ENCODE data around the genes FOCAD, IFNA7, IFNA16 and IFNE.

GRCh38 chr9:20297479-20298023 is 324.7 kb downstream of the MLLT3 start:
- PRO-cap: no peak

- PRO-cap: no peak
Observed at GRCh38 chr9:20574799-20575406, 47.4 kb downstream of the MLLT3 start.

DNA sequence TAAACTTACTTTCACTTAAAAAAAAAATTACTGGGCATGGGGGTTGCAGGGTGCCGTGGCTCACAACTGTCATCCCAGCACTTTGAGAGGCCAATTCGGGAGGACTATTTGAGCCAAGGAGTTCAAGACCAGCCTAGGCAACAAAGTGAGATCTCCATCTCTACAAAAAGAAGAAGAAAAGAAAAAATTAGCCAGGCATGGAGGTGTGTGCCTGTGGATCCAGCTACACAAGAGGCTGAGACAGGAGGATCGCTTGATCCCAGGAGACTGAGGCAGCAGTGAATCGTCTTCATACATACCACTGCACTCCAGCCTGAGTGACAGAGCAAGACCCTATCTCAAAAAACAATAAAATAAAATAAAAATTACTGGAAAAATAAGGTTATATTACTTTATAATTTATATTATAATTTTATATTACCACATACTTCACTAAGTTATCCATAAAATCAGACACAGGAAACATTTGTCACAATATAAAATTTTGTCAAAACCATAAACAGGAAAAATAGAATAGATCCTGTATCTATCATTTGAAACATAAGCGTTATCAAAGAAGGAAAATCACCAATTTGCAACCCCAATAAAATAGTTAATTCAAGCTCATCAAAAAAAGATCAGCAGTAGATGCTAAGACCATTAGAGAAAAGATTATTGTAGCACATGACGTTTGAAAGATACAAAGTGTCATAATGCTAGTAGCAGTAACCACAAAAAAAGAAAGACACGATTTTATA is 27.1 kb downstream of the MLLT3 start:
- PRO-cap: no peak

GRCh38 chr9:20621194-20622279 is 762 bp downstream of the MLLT3 start:
- PRO-cap: bidirectional peak, plus-strand start at chr9:20622080, minus-strand start at chr9:20621844

DNA sequence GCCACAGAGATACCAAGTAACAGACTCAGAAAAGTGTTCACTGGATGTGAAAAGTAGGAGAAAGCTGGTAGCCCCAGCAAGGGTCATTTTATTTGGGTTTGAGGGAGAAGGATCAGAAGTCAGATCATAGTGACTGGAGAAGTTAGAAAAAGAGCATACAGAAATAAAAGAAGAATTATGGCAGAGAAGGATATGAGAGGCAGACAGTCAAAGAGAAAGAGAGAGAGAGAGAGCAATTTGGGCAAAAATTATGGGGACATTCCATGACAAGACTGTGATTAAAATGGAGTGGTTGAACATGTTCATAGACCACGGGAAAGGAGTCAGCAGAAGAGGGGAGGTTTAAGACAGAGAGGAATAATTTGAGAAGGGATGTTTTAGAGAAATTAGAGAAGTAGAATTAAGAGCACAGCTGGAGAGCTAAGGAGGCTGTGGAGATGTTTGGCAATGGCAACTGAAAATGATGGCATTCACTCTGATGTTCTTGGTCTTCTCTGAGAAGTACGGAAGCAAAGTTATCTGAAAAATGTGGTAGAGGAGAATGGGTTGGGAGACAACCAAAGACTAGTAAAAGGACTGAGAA is 23.3 kb upstream of the FOCAD start:
- PRO-cap: no peak

GRCh38 chr9:20683378-20684384 is at the start of gene FOCAD:
Gene FOCAD (plus strand): TSS chr9:20684259.
- PRO-cap: bidirectional peak, plus-strand start at chr9:20684285, minus-strand start at chr9:20684092

- PRO-cap: no peak
Observed at GRCh38 chr9:21202071-21202440, at the start of gene IFNA7. Gene IFNA7 (minus strand): TSS chr9:21202205.

DNA sequence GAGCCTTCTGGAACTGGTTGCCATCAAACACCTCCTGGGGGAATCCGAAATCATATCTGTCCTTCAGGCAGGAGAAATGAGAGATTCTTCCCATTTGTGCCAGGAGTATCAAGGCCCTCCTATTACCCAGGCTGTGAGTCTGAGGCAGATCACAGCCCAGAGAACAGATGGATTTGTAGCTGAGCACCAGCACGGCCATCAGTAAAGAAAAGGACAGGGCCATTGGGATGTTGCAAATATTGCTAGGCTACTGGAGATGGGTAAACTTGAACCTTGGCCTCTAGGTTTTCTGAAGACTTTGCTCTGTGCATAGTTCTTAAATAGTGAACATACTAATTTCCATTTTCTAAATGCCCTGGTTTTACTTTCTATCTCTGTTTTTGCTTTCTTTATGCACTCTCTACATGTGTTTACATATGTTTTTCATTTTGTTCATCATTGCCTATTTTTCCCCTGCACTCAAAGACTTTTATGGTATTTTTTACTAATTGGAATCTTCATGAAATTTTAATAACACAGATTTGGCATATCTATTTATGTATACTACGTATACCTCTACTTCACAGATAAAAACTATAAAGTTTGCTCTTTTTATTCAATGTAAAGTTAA is at the start of gene IFNA16:
Gene IFNA16 (minus strand): TSS at position 229 of the 610 bp plus-strand sequence.
- PRO-cap: no peak

GRCh38 chr9:21482031-21482624 is at the start of gene IFNE:
Gene IFNE (minus strand): TSS chr9:21482313.
- PRO-cap: no peak

DNA sequence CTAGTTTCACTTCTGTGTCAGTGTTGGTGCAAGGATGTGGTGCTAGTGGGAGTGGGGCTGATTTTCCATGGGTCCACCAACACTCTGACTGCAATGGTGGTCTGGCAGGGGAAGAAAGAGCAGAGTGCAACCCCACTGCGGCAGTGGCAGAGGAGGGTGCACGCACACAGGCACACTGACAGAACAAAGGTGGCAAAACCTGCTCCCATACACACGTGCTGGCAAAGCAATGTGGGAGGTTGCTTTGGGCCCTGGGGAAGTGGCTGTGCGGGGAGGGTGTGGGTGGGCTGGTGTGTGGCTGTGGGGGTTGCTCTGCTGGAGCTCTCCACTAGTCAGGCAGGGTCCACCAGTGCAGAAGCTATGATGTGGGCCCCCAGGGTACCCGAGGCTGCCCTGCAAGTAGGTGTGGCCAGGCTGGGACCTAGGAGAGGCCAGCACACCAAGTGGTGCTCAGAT is 45.9 kb upstream of the IFNE start:
- PRO-cap: no peak

DNA sequence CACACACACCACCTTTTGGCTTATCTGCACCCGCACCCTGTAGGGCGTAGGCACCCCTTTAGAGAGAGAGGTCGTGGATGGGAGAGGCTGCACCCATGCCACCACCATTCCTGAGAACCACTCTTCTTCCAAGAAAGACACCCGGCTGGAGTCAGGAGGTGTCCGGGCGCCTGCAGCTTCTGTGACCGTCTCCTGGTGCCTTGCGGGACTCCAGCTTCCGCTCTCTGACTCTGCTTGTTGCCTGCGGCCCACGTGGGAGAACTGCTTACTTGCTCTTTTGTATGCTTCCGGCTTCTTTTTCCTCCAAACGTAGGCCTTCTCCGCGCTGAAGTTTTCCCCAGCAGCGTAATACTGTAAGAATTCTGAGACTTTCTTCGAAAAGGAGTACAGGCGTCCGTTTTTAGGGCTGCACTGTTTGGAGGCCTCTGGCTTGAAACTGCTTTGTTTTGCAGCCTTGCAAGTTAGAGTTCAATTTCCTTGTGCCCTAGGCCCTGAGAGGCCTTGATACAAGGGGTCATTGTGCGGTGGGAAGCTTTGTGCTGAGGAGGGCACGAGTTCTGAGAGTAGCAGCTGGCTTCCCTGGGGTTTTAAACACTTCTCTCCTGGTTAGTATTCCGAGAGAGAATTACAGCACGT is 711 bp downstream of the MTAP start:
- PRO-cap: unidirectional peak, minus-strand start at position 202 of the sequence; unidirectional peak, minus-strand start at position 226 of the sequence

GRCh38 chr9:21836652-21836895 is 34.1 kb downstream of the MTAP start:
- PRO-cap: no peak

DNA sequence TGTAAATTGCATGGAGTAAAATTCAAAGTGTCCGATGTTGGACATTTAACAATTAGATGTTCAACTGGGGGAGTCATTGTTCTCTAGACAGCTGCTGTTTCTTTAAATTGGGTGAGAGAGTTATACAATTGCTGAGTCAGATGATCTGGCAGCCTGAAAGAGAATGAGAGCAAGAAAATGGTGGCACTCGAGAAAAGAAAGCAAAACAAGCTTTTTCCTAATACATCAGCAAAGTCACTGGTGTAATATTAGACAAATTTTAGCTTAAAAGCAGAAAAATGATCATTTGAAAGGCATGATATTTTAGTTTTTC is 12.1 kb upstream of the CDKN2A start:
- PRO-cap: no peak

DNA sequence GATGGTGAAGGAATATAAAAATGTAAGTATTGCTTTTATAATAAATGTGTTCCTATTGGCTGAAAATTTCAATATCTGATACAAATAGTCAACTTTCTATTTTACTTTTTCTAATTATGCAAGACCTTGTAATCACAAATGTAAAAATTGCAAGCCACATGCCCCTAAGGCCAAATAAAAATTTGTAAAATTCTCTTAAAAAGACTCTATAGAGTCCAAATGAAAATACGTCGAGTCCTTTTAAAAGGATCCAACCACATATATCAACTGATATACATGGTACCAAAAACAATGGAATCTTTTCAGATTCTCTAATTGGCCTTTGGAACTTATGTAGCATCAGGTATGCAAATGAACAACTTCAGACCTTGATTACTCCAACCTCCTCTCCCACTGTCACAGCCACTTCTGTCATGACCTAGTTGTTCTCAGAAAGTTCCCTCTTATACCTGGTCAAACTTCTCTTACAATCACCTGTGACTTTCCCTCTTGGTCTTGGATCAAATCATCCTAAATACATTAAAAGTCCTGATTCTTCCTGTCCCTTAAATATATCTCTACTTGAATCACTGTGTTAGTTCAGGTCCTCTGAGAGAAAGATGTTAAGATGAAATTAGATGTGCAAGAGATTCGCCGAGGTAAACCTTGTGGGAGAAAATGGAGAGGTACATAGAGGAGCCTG is 104.8 kb upstream of the CDKN2B start:
- PRO-cap: no peak

- PRO-cap: no peak
Observed at GRCh38 chr9:22237964-22238542, 208.6 kb upstream of the DMRTA1 start.

- PRO-cap: no peak
Observed at GRCh38 chr9:27003449-27003815, 2.0 kb downstream of the LRRC19 start.

DNA sequence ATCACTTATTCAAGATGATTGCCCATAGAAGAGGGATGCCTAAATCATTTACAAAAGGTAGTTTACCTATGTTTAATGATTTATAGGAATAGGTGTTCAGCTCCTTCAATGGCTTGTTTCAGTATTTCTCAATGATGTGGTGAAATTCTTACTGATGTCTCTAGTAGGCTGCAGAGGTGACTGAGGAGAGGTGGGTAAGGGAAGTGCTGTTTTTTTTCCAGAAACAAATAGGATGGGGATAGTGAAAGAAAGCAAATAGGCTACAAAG is 1.7 kb downstream of the LRRC19 start:
- PRO-cap: no peak

- PRO-cap: no peak
Observed at GRCh38 chr9:27340807-27341454, 44.0 kb upstream of the EQTN start.

GRCh38 chr9:27369510-27370462 is 72.8 kb upstream of the EQTN start:
- PRO-cap: no peak

DNA sequence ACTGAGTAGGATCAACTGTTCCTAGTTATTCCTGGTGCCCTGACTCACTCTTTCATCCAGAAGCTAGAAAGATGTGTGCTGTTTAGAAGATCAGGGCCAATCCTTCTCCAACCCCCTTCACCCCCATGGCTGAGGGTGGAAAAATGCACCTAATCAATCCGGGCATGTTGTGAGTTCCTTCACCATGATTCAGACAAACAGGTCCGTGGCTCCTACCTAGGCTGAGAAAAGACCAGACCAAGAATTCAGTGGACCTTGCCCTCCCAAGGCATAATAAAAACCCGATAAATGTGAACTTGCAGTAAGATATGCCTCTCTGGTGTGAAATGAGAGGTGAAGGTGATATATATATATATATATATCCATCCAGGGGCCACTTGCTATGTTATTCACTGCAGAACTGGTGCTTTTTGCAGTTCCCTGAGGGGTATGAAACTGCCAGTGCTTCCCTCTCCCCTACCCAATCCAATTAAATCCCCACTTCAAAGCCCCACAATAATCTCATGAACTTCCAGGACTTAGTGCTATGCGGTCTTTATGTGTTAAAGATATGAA is 85.5 kb upstream of the EQTN start:
- PRO-cap: no peak

All from pulmonary artery (tissue), 1 donor.